Sternocleidomastoid (tissue), 1 donor: ENCODE data around the gene OR10A7.

- PRO-cap = no peak
Observed at GRCh38 chr12:54402714-54404068, 15.9 kb downstream of the ITGA5 start.

DNA sequence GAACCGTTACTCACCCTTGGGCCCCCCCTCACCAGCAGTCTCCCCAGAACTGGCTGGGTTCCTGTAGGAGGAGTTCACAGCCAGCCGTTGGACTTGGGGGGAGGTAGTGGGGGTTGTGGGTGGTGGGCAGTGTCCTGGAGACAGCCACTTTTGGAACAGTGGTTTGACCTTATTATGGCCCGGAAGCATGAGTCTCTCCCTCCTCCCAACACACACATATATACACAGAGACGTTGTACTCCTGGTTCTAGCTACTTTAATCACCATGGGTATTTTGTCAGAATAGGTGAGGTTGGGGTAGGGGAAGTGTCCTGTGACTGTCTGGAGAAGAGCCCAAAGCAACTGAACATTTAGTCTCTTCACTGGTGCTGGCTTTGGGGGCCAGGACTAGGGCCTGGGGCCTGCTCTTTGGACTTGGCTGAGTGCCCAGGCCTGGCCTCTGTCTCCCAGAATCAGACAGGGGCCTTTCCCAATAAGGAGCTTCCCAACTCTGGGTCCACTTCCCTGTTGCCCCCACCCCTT lies 9.7 kb upstream of the ITGA5 start:
- PRO-cap = no peak

DNA sequence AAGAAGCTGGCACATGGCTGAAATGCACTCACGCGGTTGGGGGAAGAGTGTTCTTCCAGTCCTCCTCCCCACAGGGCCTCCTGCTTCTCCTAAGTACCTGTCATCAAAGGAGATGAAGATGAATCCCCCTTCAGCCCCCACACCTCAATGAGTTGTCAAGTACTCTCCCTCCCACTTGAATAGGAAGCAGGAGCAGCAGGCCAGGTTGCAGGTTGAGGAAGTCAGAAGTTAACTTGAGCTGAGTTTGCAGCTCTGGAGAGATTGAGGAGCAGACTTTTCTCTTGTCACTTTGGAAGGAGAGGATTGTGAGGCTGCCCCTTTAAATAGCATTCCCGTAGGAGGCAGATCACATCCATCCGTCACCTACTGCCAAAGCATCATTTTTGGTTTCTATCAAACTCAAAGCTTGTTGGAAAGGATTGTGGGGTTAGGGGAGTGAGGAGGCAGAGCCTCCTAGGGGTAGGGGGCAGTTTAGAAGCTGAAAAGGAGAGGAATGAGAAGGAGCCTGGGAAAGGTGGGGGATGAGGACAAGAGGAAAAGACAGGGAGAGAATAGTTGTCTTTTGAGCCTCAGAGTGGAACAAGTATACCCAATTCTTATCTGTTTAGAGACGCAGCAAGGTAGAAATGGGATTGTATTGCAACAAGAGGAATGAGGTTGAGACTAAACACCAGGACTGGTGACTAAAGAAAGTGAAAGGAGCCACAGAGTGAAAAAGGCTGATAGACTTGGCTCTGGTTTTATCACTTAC lies 2.6 kb upstream of the PDE1B start:
- PRO-cap = no peak

DNA sequence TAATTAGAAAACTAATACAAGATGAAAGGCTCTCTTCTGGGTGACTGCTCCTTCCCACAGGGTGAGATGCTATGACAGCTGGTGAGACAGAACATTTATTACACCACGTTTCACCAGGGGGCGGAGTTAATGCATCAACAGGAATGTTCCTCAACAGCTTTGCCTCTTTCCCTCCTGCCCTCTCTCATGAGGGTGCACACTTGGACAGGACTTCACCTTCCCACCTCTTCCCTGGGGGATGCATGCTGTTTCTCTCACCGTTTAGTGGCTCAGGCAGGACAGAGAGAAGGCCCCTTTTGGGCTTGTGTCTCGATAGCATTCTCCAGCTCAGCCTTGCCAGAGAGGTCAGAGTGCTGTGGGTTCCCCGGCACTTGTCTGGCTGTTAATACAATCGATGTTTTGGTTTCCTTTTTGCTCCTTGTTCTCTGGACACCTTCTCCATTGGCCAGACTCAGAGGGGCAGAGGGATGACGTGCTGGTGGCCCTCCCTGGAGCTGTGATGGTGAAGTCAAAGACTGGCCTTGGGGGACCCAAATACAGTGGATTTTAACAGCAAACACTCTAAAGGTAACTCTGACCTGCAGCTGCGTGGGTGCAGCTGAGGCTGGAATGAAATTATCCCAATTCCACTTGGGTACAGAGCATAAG lies 13.5 kb upstream of the PPP1R1A start:
- PRO-cap = no peak

GRCh38 chr12:54935171-54935771 lies 49.3 kb downstream of the TESPA1 start:
- PRO-cap = no peak

DNA sequence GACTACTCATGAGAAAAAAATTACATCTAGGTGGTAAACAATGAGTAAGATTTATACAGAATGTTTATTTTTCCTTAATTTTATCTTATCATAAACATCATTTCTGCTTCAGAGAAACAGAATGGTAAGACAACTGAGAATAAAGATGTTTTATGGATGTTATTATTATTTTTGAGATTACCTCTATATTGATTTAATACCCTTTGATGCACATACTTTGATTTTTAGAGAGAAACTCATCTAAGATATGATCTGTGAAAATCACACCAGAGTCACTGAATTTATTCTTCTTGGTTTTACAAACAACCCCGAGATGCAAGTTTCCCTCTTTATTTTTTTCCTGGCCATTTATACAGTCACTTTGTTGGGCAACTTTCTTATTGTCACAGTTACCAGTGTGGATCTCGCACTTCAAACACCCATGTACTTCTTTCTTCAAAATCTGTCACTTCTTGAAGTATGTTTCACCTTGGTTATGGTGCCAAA lies at the start of gene OR10A7:
Gene OR10A7, plus strand, starts transcription at position 248 of the 486 bp plus-strand sequence.
- PRO-cap = no peak

DNA sequence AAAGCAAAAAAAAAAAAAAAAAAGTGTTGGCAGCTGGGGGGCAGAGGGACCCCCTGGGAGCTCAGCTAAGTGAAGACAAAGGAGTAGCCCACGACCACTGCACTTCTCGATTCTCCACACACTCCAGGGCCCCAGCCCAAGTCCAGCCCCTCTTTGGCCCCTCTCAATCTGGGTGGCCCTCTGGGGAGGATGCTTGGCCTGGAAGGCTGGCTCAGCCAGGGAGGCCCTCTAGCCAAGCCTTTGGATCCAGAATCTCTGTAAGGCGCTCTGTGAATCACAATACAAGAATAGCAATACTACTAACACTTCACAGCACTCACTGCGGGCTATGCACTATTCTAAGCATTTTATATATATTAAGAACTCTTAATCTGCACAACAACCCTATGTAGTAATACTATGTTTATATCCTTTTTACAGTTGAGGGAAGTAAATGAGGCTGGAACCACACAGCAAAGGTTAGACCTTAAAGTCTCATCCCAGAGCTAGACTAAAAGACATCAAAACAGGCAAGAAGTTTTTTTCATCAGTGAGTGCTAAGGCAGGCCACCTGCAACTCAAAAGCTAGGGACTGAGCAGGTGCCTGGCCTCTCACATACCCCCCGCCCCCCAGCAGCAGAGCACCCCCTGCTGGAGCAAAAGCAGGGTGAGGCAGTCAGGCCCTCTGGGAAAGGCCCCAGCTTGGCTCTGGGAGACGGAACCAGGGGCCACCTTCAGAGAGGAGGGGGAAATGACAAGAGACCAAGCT lies 2.2 kb downstream of the ITGA7 start:
- PRO-cap = no peak

DNA sequence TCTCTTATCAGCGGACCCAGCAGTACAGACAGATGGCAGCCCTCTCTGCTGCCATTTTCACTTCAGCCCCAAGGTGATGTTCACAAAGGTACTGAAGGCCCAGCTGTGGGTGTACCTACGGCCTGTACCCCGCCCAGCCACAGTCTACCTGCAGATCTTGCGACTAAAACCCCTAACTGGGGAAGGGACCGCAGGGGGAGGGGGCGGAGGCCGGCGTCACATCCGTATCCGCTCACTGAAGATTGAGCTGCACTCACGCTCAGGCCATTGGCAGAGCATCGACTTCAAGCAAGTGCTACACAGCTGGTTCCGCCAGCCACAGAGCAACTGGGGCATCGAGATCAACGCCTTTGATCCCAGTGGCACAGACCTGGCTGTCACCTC lies 5.6 kb downstream of the GDF11 start:
- PRO-cap = no peak

DNA sequence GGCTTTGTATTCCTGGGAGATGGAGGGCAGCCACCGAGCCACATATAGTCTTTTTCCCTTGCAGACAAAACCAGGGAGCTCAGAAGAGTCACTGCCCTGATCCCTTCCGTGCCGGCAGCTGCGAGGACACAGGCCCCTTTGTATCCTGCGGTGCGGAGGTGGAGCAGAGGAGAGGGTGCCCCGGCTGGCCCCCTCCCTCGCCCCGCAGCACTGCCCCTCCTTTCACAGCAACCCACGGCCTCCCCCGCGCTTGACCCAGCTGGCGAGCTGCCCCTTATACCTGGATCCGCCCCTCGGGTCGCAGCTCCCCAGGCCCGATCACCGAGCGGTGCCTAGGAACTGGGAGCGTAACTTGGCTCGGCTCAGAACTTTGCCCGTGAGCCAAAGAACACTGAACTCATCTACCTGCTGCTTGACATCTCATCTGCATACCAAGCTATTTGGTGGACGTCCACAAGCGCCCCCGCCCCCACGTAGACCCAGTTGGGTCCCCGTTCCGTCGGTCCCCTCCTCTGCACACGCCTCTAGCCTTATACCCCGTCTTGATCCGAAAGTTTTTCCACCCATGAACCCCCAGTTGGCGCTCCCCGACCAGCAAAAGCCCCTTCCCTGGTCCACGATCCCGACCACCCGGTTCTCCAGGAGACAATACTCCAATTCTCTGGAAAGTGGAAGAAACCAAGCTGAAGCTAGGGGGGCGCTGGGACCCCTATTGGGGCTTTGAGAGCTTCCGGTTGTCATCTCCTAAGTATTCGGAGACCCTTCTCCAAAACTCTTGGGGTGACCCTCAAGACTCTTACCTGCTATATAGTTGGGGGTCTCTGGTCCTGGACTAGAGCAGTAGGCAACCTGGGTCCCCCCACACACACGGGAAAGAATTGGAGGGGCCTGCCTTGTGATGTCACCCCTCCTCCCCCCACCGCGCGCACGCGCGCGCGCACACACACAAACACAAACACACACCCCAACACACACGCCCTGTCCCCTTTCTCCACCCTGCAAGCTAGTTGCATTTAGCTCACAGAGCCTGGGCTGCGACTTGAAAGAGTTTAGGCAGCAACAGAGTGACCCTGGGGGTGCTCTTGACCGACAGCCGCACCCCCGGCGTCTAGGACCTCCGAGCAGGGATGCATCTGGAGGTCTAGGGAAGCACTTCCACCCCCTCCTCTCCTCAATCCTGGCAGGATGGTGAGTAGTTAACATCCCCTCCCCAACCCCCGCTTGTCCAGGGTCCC lies 926 bp upstream of the DNAJC14 start:
- PRO-cap = bidirectional peak, plus-strand start at position 94 of the sequence, minus-strand start at position 110 of the sequence; bidirectional peak, plus-strand start at position 365 of the sequence, minus-strand start at position 372 of the sequence; bidirectional peak, plus-strand start at position 981 of the sequence, minus-strand start at position 632 of the sequence

DNA sequence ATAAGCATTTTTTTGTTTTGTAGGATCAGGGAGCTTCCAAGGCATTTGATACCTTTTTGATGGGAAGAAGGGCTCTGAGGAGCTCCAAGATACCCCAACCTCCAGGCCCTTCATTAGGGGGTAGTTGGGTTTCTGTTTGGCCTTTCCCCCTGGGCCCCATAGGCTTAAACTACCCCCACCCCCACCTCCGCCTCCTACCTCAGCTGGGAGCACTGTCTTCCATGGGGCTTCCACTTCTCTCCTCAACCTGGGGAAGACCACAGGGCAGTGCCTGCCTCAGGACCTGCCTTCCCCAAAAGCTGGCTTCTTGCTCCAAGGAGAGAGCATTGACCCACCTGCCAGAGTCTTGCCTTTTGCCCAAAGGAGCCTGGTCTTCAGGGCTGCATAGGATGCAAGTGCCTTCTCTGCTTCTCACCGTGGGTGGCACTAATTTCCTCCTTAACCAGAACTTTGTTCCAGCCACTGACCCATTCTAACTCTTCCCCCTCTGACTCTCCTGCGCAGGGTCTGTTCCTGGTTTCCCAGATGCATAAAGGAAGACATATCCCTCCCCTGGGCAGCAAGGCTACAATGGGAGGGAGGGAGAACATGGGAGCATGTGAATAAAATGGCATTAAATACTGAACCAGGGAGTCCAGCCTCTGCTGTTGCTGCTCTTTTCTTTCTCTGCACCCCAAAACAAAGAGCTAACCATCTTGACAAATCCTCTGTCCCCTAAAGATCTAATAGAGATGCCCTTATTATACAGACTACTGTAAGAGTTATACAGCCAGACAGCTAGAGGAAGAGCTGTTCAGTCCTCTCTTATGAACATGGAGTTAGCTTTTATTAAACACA lies 6.5 kb upstream of the DNAJC14 start:
- PRO-cap = no peak

DNA sequence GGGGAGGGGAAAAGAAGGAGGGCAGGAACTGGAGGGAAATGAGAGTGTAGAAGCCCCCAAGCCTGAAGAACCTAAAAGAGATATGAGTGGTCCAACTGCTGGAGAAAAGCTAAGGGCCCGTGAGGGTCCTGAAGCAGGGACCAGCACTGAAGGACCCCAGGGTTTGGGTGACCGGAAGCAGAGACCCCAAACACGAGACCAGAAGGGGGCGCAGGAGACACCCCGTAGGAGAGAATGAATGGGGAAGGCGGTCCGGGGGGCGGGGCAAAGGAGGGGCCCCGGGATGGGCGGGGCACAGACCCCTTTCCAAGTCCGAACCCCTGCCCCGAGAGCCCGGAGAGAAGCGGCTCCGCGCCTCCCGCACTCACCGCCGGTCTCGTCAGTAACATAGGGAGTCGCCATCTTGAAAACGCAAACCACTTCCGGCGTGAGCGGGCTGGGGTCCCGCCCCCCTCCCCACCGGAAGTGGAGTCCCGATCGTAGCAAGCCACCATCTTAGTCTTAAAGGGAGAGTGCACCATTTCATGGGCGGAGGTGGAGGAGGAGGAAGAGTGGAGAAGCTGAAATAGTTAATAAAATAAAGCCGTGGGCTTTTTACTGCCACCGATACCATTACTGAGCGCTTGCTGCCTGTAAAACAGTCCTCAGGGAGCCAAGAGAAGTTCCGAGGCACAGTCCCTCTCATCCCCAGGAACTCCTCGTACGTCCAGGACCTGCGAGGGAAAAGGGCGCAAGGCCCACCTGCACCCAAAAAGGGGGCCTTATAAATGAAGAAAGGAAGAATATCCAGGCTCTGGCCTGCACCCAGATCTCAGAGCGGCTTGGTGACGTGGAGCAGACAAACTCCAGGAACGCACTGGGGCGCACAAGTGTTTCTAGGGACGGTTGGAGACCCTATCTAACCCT lies 733 bp downstream of the PYM1 start:
- PRO-cap = bidirectional peak, plus-strand start at position 525 of the sequence, minus-strand start at position 378 of the sequence; unidirectional peak, plus-strand start at position 814 of the sequence

- PRO-cap = no peak
Observed at GRCh38 chr12:55931278-55931859, 407 bp downstream of the DGKA start.

GRCh38 chr12:55938764-55939614 lies 8.0 kb downstream of the DGKA start:
- PRO-cap = no peak

- PRO-cap = no peak
Observed at GRCh38 chr12:55939679-55940936, 9.1 kb downstream of the DGKA start.

DNA sequence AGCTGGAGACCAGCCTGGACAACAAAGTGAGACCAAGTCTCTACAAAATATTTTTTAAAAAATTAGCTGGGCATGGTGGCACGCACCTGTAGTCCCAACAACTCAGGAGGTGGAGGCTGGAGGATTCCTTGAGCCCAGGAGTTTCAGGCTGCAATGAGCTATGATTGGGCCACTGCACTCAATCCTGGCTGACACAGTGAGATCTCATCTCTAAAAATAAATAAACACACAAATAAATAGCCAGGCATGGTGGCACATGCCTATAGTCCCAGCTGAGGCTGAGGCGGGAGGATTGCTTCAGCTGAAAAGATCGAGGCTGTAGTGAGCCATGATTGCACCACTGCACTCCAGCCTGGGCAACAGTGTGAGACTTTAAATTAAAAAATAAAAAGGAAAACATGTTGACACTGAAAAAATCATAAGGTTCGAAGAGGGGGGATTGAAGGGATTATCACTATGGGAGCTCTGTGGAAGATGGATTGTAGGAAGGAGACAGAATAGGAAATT lies 13.2 kb downstream of the DGKA start:
- PRO-cap = no peak

DNA sequence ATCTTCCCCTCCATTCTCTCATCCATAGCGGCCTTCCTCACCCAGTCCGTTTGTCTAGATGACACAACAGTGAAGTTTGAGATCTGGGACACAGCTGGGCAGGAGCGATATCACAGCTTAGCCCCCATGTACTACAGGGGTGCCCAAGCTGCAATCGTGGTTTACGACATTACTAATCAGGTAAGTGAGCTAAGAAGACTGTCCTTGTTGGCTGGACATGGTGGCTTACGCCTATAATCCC lies 7.2 kb upstream of the SUOX start:
- PRO-cap = no peak

DNA sequence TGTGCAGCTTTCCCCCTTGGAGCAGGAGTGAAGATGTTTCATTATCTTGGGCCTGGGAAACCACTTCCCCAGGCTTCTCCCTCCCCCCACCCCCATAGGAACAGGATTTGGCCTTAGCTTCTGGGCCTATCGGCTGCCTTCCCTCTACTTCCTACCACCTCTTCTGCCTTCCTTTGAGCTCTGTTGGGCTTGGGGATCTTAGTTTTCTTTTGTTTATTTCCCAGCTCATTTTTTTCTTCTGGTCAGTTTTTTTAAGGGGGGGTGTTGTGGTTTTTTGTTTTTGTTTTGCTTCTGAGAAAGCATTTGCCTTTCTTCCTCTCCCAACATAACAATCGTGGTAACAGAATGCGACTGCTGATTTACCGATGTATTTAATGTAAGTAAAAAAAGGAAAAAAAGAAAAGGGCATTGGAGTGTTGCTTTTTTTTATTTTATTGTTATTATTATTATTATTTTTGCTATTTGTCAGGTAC lies 2.7 kb upstream of the SUOX start:
- PRO-cap = no peak

DNA sequence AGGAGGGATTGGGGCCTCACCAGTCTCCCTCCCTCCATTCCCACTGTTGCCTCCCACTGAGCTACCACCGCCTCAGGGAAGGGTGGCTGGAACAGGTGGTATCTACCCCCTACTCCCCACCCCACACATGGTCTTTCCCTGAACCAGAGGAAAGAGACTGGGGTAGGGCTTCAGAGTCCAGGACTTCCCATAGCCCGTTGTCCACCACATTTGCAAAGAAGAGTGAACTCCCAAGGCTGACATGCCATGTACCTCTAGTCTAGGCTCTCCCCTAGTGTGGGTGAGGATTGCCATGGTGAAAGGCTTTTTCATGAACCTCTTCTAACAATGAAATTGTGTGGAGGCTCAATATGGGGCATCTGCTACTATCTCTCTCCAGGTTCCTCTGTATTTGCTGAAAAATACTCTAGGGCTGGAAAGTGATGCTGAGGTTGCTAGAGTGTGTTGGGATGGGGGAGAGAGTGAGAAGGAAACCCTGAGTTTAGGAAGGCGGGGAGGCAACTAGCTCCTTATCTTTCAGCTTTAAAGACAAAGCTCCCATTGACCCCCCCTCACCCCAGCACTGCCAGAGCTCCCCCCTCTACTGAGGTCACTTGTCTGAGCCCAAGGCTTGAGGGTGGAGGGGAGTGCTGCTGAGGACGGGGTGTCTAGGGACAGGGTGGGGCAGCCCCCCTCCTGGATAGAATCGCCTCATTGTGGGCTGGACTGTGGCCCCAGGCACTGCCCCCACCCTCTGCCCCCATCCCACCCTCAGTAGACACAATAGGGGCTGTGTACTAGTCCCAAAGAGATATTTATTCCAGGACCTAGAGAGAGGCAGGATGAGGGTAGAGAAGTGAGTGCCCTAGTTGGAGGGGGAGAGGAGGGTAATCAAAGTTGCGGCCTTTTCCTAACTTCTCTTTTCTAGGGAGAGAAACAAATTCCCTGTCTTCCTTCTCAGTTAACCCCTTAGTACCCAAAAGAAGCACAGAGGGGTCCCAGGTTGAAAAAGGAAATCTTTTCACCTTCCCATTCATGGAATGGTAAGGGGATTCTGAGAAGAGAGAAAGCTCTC lies 2.9 kb downstream of the ERBB3 start:
- PRO-cap = no peak

DNA sequence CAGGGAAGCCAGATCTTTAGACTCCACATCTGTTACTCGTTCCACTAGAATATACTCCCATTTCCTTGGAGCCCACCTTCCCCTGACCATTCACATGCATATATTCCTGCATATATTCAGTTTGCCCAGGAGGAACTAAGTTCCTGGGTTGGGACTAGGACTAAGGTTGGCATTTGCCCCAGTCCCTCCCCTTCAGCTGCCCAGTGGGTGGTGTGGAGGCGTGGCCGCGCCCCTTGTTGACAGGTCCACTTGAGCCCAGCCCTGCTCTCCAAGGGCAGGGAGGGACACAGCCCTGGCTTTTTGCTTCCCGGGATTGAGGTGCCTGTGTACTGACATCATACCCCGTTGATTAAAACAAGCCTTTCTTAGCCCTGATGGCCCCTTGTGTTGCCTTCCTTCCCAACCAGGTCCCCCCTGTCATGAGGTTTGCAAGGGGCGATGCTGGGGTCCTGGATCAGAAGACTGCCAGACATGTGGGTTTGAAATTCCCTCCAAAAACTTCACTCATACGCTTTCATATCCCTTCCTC lies 7.3 kb downstream of the ERBB3 start:
- PRO-cap = no peak

DNA sequence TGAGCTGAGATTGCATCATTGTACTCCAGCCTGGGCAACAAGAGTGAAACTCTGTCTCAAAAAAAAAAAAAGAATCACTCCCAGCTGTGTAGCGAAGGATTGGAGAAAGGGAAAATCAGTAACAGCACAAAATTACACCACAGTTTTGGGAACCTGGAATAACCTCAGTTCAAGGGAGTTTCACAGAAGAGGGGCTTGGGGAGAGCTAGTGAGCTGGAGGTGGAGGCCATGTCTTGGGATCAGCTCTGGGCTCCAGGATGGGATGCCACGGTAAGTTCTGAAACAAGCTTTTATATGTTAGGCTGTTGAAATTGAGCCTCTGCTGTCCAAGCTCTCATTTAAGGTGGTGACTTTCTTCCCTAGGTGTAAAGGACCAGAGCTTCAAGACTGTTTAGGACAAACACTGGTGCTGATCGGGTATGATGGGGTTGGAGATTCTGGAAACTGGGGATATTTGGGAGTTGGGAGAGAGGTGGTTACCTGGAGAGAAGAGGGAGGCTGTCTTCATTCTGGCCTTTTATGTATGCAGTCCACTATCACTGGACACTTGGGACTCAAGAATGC lies 9.4 kb upstream of the PA2G4 start:
- PRO-cap = no peak